Thoracic aorta endothelial cell (primary cell): Measurements from ENCODE around the gene ZEB1.

- CAGE, long polyA plus RNA = no peak
Measured at GRCh38 chr10:29681608-29682487, 47.1 kb upstream of the SVIL start.

GRCh38 chr10:29839631-29840939, 205.3 kb upstream of the SVIL start:
- CAGE, long polyA plus RNA = no peak

DNA sequence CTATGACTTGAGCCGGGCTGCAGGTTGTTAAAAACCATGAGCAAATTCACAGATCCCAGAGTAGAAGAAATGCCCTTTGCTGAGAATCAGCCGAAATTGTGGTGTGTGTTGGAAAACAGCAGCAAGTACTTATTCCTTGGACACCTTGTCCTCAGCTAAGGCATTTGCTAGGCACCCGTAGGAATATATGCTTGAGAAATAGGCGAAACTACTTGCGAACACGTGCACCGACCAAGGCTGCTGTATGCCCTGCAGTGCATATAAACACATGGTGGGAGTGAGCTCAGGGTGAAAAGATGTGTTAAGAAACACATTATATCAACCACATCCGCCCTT, 199.3 kb downstream of the JCAD start:
- CAGE, long polyA plus RNA = no peak

- CAGE, long polyA plus RNA = no peak
Measured at GRCh38 chr10:29947697-29948066, 111.7 kb downstream of the JCAD start.

GRCh38 chr10:30000687-30001761, 58.4 kb downstream of the JCAD start:
- CAGE, long polyA plus RNA = no peak

DNA sequence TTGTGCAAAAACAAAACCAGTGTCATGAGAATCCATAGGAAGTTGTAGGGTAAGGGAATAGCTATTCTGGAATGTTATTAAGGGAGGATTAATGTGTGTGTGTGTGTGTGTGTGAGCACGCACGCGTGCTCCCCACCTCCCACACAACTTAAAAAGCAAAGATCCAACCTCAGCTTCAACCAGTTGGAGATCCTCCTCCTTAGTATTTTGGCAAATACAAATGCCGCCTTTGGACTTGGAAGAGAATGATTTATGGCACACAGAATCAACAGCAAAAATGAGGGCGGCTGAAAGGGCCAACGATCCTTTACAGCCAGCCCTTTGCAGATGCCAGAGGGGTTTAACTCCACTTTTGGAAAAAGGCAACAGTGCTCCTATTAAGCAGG, 56.5 kb upstream of the JCAD start:
- CAGE, long polyA plus RNA = no peak

GRCh38 chr10:30341389-30341815, 7.7 kb downstream of the MTPAP start:
- CAGE, long polyA plus RNA = no peak

GRCh38 chr10:30435618-30435905, 1.6 kb downstream of the MAP3K8 start:
- CAGE, long polyA plus RNA = no peak

DNA sequence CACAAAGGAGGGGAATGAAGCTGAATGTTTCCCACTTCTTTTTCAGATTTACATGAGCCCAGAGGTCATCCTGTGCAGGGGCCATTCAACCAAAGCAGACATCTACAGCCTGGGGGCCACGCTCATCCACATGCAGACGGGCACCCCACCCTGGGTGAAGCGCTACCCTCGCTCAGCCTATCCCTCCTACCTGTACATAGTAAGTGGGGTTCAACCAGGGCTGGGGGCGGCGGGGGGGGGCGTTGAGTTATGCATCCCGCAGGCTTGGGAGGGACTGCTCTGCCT, 24.0 kb downstream of the MAP3K8 start:
- CAGE, long polyA plus RNA = no peak

DNA sequence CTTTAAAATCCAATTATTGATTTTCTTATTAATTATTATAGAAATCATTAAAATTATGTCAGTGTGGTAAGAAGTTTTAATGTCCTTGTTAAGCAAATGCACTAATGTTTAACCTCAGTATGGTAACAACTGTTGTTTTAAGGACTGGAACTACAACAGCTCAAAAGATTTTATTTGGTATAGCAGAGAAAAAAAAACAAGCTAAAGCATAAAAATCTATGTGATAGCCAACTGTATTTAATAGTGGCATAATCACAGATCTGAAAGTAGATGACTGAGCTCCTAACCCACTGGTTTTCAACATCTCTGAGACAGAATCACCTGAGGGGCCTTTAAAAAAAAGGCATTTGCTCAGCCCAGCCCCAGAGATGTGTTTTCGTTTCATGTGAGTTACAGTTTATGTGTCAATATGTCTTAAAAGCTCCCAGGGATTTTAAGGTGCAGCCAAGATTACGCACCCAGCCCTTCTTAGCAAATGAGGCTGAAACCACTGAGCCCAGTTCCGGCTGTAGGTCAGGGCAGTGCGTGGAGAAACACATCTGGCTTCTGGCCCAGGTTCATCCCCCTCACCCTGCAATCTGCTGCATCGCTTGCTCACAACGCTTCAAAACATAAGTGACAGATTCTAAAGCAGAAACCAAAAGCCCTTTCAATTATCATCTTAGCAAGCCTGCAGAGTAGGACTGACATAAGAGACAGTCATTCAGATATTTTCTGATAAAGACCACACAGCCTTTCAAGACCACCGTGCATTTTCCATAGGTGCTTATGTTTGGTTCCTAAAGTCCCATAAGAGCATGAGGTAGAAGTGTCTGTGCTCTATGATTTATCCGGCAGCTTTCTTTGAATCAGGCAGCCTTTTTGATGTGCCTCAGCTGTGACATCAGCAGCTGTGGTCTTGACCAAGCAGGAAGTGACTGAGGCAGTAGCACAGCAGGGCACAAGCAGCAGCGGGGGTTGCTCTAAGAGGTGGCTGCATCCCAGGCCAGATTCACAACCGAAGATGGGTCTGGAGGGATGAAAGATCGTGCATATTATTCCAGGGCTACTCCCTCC, 71.9 kb upstream of the LYZL2 start:
- CAGE, long polyA plus RNA = no peak

- CAGE, long polyA plus RNA = no peak
Measured at GRCh38 chr10:30782688-30783121, 153.2 kb upstream of the LYZL2 start.

DNA sequence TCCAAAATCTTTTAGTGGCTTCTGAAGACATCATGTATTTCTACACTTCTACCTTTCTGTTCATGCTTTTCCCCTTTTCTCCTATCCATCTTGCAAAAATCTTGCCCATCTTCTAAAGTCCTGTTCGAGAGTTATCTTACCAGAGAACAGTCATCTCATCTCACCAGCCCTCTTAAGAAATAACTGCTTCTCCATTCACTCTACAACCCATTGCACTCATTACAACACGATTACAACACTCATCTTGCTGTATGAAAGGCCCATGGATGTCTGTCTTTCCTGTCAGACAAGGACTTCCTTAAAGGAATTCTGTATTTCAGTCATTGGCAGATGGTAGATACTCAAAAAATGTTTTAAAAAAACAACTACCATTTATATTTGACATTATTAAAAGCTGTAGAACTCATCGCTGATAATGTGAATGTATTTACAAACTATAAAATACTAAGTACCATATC, 30.8 kb downstream of the ZNF438 start:
- CAGE, long polyA plus RNA = no peak

GRCh38 chr10:31133542-31134021, 101.9 kb upstream of the ZNF438 start:
- CAGE, long polyA plus RNA = no peak

DNA sequence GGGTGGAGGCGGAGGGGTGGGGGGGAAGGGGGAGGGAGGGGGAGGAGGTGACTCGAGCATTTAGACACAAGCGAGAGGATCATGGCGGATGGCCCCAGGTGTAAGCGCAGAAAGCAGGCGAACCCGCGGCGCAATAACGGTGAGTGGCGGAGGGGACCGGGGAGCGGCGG, at the start of gene ZEB1:
Gene ZEB1 (plus strand): TSS at position 63 of the 170 bp plus-strand sequence.
- CAGE, long polyA plus RNA = no peak

DNA sequence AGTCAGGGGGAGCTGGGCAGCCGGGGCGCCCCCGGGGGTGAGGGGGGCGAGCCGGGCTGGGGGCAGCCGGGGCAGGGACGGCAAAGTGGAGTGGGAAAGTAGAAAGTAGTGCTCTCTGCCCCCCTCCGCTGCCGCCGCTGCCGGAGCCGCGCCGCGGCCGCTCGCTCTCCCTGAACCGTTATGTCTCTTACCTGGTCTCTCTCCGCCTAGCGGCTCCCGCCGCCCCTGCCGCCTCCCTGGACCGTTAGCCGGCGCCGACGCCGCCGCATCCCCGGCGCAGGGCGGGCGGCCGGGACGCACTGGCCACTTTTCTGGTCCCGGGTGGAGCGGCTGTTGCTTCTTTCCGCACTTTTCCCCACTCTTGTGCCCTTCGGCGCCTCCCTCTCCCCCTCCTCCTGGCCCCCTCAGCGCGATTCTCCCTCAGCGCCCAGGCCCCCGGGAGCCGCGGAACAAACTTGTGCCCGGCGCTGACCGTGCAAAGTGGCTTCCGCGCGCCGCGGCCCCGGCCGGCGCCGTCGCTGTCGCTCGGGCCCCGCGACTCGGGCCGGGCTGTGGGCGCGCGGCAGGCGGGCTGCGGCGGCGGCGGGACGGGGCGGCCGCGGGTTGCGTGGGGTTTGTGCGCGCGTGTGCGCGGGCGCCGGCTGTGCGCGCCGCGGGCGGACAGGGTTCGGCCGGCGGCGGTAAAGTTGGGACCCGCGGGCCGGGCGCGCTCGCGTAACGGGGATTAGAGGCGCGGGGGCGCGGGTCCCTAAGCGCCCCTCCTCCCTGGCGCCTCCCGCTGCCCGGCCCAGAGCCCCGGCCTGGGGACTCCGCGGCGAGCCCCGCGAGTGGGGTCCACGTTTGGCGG, 531 bp downstream of the ZEB1 start:
- CAGE, long polyA plus RNA = no peak

DNA sequence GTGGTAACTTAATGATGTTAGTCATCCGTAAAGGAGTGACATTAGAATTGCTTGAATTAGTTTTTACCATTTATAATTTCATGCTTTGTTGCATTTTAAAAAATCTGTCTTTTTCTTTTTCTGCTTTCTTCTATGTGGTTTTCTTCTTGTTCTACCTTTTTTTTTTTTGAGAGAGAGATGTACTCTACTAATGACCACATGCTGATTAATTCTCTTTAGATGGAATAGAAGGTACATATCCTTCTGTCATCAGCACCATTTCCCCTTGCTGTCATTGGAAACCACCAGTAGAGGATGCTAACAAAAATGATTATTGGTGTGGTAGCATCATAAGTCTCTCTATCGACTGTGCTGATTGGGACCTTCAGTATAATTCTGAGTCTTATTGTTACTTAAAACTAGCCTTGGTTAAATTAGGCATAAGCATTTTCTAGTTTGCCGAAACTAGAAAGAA, 3.6 kb downstream of the ZEB1 start:
- CAGE, long polyA plus RNA = no peak

GRCh38 chr10:31393613-31394430, 74.8 kb downstream of the ZEB1 start:
- CAGE, long polyA plus RNA = no peak

- CAGE, long polyA plus RNA = no peak
Measured at GRCh38 chr10:31701669-31702153, 226.9 kb downstream of the ARHGAP12 start.

DNA sequence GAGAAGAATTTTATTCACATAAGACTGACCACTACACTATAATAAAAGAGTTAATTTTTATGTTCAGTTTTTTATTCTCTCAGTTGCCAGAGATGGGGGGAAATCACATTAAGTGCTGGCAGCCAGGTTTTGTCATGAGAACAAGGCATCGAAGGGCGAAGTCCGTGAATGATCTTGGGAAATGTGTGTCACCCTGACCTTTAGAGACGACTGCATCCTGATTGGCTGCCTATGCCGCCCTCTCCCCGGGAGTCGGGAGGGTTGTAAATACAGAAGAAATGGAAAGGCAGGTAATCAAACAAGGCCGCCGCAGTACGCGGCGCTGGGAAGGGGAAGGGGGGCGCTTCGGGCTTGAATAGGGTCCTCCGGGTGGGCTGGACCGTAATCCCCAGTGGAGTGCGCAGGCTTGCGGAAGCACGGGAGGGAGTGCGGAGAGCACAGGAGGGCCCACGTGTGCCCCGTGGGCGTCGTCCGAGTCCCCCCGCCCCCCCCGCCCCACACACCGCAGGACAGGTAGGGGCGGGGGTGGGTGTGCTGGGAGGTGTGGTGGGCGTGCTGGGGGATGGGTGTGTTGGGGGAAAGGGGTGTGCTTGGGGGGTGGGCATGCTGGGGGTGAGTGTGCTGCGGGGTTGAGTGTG, 169.5 kb downstream of the ARHGAP12 start:
- CAGE, long polyA plus RNA = no peak

DNA sequence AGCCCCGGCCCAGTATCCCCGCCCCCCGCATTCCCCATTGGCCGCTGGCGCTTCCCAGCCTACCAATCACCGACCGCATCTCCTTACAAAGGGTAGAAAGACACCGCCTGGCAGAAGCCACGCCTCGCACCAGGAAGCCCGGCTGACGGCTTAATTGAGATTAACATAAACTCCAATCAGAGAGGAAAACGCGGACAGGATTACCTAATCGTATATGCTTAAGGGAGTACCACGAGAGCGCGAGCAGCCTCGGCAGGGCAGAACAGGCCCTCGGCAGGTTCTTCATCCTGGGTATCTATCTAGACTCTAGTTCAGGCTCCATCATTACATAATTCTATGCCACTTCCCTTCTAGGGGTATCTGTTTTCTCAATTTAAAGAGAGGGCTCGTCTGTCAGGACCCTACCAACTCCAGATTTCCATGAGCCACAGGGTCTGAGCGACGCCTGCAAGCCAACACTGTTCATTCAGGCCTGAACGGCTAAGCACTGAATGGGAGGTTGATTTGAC, 168.3 kb downstream of the ARHGAP12 start:
- CAGE, long polyA plus RNA = no peak